ENCODE results near the genes NFKBIL1, AIF1, CSNK2B and LY6G5C.

DNA sequence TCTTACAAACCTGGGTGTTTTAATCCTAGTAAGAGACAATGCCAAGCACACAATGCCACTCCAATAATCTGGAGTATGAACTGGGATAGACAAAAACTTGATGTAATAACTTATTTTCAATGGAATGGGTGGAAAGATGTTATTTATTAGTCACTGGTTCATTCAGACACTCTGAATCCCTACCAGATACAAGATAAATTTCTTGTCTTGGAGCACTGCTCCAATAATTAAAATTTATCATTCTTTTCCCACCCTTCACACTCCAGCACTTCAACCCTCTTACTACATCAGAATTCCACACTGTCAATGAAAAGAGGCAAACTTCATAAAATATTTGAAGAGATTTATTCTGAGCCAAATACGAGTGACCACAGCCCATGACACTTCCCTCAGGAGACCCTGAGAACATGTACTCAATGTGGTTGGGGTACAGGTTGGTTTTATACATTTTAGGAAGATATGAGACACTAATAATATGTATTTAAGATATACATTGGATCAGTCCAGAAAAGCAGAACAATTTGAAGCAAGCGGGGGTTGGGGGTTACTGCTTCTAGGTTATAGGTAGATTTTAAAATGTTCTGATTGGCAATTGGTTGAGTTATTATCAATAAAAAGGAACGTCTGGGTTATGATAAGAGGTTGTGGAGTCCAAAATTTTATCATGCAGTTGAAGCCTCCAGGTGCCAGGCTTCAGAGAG, 7.2 kb downstream of the HLA-C start:
- PRO-cap = no peak
- RAMPAGE, long total RNA, 4 experiments = no peak in any of the 4 experiments

DNA sequence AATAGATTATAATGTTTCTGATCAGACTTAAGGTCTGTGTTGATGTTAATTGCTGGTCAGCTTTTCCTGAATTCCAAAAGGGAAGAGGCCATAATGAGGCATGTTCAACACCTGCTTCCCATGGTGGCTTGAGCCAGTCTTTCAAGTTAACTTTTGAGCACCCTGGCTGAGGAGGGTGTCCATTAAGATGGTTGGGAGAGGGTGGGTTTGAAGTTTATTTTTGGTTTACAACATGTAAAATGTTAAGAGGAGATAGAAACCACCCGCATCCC, 6.7 kb downstream of the HLA-C start:
- PRO-cap = no peak
- RAMPAGE, long total RNA, 4 experiments = no peak in any of the 4 experiments

GRCh38 chr6:31350177-31350990, 6.6 kb downstream of the HLA-B start:
- PRO-cap = no peak
- RAMPAGE, long total RNA, 4 experiments = no peak in any of the 4 experiments

DNA sequence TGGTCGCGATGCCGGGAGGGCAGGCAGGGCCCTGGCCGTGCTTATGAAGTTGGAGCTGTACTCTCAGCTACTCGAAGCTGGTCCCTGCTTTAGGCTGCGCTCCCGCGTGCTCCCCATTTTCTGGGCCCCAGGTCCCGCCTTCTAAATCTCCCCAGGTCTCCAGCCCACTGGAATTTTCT, 216 bp upstream of the MICA start:
- PRO-cap = bidirectional peak, plus-strand start outside the sequence, minus-strand start at position 143 of the sequence
- RAMPAGE, long total RNA, 4 experiments = no peak in any of the 4 experiments

- PRO-cap = no peak
- RAMPAGE, long total RNA, 4 experiments = no peak in any of the 4 experiments
Observed at GRCh38 chr6:31469892-31470884, 27.8 kb upstream of the MICB start.

DNA sequence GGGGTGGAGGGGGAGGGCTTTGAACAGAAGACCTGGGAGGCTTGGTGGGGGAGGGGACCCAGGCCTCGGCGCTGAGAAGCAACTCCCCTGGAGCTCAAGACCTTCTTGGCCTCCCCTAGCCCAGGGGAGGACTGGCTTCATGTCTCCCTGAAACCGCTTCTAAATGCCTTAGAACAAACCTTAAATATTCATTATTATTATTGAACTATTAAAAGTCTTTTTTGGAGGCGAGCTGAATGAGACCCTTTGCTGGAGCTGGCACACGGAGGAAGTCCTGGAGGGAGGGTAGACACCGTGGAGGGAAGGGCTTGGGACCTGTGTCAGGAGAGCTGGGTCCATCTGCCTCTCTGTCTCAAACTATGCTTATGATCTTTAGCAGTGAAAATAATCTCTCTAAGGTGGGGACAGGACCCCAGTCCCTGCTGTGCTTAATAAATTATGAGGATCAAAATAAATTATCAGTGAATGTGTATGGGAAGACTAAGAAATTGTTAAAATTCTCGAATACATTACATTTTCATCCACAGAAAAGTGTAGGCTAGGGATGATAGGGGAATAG, 2.8 kb upstream of the MICB start:
- PRO-cap = no peak
- RAMPAGE, long total RNA, 4 experiments = no peak in any of the 4 experiments

DNA sequence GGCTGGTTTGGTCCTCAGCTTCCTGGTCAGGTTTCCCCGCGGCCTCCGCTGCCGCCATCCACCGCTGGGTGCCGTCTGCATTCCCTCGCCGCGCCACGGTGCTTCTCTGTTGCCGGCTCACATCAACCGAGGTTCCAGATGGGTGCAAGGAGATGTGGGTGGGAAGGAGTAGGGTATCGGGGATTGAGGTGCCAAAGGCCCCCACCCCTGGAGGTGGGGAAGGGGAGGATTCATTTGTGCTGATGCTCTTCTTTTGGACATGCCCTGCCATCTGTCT, 5.8 kb downstream of the MCCD1 start:
- PRO-cap = no peak
- RAMPAGE, long total RNA, 4 experiments = no peak in any of the 4 experiments

GRCh38 chr6:31534925-31535578, 6.3 kb downstream of the MCCD1 start:
- PRO-cap = no peak
- RAMPAGE, long total RNA, 4 experiments = no peak in any of the 4 experiments

- PRO-cap = bidirectional peak, plus-strand start at chr6:31547582, minus-strand start at chr6:31547438
- RAMPAGE, long total RNA, 4 experiments = start-site peak on the plus strand in 4 of 4 experiments, at chr6:31547600-31547628 at its widest, 18 to 120 reads per replicate
Observed at GRCh38 chr6:31547241-31547963, at the start of gene NFKBIL1. Gene NFKBIL1 (plus strand): TSS chr6:31547608.

DNA sequence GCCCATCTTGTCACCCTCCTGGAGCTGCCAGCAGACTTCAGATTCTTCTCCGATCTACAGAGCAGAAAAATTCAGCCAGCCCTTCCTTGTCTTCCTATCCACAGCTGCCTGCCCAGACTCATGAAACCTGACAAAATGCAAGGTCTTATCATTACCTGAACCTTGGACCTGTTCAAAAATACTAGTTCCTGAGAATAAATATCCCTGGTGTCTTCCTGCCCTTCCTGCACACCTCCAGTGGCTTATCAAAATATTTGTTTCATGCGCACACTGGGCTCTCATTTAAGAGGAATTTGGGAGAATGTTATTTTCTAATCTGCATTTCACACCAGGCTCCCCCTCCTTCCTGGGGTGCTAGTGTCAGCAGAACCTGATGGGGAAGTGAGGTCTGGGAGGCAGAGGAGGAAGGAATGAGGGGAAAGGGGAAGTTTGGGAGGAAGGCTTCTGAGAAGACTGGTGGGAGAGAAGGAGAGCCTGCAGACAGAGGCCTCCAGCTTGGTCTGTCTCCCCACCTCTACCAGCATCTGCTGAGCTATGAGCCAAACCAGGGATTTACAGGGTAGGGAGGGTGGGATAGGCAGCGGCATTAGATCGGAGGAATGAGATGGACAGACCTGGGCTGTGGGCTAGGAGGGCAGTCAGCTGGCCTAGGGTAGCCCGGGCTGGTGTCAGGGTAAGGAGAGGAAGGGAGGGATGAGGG, at the start of gene AIF1:
Gene AIF1, plus strand, starts transcription at position 439 of the 700 bp plus-strand sequence.
- PRO-cap = bidirectional peak, plus-strand start at position 447 of the sequence, minus-strand start at position 372 of the sequence
- RAMPAGE, long total RNA, 4 experiments = start-site peak on the plus strand in 4 of 4 experiments, centred at positions 454 to 466 of the sequence, 16 to 499 reads per replicate

- PRO-cap = no peak
- RAMPAGE, long total RNA, 4 experiments = no peak in any of the 4 experiments
Observed at GRCh38 chr6:31633611-31633927, 13.1 kb downstream of the PRRC2A start.

DNA sequence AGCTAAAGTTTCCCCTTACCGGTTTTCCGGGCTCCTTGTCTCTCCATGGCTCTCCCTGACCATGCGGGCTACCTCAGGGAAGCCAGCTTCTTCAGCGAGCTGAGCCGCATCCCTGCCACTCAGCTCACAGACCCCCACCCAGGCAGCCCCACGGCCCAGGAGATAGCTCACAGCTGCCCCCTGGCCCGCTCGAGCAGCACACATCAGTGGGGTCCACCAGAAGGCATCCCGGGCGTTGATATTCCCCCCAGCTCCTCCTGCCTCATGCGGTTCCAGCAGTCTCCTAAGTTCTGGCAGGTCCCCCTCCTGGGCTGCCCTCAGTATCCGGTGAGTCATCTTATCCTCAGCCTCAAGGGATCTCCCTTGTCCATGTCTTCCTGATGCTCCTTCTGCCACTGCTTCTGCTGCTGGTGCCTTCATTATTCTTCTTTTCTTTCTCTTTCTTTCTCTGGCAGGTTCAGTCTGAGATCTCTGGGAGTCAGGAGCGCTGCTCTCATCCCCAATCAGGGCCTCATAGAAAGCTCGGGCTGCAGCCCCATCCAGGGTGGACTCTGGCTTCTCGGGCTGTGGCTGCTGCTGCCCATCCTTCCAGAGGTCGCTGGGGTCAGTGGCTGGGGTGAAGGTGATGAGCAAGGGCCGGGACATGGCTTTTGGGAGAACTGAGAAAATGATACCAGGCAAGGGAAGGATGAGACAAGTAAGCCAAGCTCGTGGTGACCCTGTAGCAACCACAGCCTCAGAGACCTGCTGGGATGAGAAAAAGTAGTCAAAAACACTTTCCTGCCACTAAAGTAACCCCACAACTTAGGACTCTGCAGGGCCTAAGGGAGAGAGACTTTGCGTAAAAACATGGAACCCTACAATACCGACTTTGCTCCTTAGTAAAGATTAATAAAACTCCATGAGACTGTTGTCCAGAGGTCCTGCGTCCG, 697 bp downstream of the GPANK1 start:
- PRO-cap = bidirectional peak, plus-strand start at position 460 of the sequence, minus-strand start at position 292 of the sequence
- RAMPAGE, long total RNA, 4 experiments = start-site peak on the minus strand in 1 of 4 experiments, centred at positions 203 to 736 of the sequence, 10 to 11 reads per replicate

DNA sequence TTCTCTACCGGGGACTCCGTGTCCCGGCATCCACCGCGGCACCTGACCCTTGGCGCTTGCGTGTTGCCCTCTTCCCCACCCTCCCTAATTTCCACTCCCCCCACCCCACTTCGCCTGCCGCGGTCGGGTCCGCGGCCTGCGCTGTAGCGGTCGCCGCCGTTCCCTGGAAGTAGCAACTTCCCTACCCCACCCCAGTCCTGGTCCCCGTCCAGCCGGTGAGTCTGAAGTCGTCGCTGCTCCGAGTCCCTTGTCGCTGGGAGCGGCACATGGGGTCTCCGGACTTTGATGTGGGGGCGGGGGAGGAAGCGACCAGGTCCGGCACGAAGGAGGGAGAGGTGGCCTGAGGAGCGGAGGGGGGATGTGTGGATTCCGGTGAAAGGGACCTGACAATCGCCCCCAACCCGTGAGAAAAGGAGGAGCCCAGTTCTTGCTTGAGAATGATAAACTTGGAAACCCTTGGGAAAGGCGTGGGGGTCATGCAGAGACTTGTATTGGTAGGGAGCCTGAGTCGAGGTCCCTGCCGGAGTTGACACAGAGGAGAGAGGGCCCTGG, at the start of gene CSNK2B:
Gene CSNK2B, plus strand, starts transcription at position 87 of the 552 bp plus-strand sequence.
- PRO-cap = bidirectional peak, plus-strand start at position 113 of the sequence, minus-strand start outside the sequence
- RAMPAGE, long total RNA, 4 experiments = start-site peak on the plus strand in 4 of 4 experiments, centred at positions 117 to 123 of the sequence, 726 to 1,541 reads per replicate

DNA sequence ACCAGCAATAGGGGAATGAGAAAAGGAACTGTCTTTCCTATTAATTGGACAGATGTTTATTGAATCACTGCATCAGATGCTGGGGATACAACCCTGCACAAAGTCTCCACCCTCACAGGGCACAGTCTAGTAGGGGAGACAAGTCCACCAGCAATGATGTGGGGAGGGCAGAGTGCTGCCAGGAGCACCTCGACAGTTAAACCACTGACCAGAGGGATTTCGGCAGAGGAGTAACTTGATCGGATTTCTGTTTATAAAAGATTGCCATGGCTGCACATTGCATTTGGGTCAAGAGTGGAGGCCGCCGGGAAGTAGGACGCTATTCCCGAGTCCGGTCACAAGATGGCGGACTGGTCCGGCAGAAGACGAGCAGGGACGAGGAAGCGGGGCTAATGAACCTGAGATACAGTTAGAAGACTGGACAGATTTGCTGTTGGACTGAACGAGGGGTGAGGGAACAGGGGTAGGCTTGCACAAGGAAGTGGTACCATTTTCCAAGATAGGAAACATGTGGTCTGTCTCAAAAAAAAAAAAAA, at the start of gene LY6G5C:
Gene LY6G5C, minus strand, starts transcription at position 521 of the 536 bp plus-strand sequence.
- PRO-cap = bidirectional peak, plus-strand start at position 424 of the sequence, minus-strand start at position 206 of the sequence
- RAMPAGE, long total RNA, 4 experiments = no peak in any of the 4 experiments

DNA sequence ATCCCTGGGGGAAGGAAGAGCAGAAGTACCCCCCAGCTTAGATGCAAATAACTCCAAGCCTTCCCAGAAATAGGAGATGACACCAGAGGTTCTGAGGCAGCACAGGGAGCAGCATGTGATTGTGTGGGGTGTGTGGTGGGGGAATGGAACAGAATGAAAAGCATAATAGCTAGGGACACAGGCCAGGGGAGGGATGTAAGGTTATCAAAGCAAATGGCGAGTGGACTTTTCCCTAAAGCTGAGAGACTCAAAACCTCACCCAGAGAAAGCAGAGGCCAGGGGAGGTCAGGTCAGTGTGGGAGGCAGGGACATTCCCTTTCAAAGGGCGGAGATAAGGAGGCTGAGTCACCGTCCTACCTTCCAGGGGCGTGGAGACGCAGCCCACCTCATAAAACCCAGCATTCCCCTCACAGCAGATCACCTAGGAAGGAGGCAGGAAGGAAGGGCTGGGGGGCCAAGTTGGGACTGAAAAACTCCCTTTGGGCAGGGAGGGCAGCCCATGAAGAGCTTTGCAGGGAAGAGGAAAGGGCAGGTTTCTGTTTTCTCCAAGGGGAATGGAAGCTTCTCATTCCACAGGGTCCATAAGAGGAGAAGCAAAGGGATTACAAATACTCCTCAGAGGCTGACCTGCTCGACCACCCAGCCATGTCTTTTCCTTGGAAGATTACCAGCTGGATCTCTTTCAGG, 9.5 kb upstream of the LY6G5C start:
- PRO-cap = no peak
- RAMPAGE, long total RNA, 4 experiments = no peak in any of the 4 experiments

DNA sequence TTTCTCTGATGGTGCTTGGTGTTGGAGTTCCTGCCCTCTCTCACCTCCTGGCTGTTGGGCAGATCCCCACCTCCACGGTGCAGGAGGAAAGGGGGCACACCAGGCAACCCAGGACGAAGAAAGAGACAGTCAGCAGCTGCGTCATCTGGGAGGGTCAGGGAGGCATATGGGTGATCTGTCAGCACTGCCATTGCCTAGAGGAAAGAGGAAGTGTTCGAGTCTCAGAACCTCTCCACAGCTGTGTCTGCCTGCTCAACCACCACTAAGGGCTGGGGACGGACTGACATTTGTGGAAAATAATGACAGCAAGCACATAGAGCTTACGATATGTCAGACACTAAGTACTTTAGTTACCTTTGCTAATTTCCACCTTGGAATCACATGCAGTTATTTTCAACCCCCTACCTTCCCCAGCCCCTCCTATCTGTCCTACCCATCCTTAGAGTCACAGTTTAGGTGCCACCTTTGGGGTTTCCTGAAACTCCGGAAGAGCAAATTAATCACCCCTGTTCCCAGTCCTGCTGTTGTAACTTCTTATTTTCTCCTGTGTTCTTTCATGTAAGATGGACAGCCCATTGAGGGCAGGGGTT, 1.5 kb downstream of the DDAH2 start:
- PRO-cap = bidirectional peak, plus-strand start at position 224 of the sequence, minus-strand start at position 196 of the sequence
- RAMPAGE, long total RNA, 4 experiments = no peak in any of the 4 experiments

DNA sequence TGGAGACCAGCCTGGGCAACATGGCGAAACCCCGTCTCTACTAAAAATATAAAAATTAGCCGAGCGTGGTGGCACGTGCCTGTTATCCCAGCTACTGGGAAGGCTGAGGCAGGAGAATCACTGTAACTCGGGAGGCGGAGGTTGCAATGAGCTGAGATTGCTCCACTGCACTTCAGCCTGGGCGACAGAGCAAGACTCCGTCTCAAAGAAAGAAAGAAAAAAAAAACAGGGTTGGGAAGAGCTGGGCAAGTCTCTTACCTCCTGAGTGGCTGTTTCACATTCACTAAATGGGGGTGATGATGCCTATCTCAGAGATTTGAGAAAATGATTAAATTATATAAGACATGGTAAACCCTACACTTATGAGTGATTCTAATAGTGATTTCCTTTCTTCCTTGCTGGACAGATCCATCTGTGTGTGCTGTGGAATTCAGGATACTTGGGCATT, 976 bp downstream of the MSH5 start:
- PRO-cap = no peak
- RAMPAGE, long total RNA, 4 experiments = no peak in any of the 4 experiments

DNA sequence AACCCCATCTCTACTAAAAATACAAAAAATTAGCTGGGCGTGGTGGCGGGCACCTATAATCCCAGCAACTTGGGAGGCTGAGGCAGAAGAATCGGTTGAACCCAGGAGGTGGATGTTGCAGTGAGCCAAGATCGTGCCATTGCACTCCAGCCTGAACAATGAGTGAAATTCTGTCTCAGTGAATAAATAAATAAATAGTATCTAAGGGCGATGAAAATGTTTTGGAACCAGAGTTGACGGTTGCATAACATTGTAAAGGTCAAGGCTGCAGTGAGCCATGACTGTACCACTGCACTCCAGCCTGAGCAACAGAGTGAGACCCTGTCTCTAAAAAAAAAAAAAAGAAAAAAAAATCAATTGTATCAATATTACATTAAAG, 4.1 kb downstream of the HSPA1A start:
- PRO-cap = unidirectional peak, minus-strand start at position 164 of the sequence
- RAMPAGE, long total RNA, 4 experiments = no peak in any of the 4 experiments

- PRO-cap = no peak
- RAMPAGE, long total RNA, 4 experiments = no peak in any of the 4 experiments
Observed at GRCh38 chr6:31847303-31848296, 15.0 kb downstream of the NEU1 start.

- PRO-cap = no peak
- RAMPAGE, long total RNA, 4 experiments = no peak in any of the 4 experiments
Observed at GRCh38 chr6:31880343-31880601, 1.5 kb upstream of the SLC44A4 start.